Mesenchymal stem cell of Wharton's jelly (primary cell): ENCODE measurements around a stretch of chr15.

DNA sequence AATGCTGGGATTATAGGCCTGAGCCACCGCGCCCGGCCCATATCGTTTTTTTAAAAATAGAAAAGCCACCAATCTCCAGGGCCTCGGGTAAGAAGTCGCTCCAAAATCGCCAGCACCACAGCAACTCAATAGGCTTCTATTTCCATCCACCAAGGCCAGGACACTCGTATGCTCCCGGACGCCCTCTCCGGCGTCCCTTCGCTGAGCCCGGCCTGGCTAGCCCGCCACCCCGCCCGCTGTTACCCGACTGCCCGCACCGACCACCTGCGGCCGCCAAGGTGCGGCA is 277 bp upstream of the SYNM start:
- CAGE, long polyA plus RNA, result no peak

GRCh38 chr15:99108676-99108902 is 3.7 kb downstream of the SYNM start:
- CAGE, long polyA plus RNA, result no peak

DNA sequence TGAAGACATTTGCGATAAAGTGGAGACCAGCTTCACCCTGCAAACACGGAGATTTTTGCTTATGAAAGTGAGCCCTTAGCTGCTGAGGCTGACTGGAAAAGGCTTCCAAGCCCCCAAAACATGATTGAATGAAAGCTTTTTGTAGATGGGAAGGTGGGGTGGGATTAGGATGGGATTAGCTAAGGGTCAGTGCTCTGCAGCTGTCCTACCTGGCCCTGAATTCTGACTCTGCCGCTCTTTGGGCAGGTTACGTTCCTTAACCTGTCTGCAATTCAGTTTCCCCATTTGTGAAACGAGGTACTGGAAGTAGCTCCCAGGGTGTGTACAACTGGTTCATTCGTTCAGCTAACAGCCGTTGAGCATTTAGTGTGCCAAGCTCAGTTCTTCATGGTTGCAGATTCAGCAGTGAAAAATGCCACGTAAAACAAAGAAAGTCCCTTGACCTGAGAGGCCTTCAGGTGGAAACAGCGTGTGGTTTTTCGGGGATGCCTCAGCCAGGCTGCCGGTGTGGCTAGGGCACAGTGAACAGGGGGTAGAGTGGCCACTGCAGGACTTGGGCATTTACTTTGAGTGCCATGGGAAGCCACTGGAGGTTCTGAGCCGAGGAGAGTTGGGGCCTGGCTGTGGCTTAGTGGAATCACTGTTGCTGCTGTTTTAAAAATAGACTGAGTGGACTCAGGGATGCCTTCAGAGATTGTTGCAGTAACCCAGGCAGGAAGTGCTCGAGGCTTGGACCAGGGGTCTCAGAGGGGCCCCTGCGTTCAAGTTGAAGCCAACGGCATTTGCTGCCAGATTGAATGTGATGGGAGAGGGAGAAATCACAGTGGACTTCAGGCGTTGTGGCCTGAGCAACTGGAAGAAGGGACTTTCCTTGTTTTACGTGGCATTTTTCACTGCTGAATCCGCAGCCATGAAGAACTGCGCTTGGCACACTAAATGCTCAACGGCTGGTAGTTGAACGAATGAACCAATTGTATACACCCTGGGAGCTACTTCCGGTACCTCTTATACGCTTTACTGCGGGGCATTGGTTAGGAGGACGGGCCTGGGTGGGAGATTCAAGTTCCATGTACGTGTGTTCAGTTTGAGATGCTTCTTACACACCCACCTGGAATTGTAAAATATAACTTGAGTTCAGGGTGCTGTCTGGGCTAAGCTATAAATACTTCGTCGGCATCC is 4.8 kb downstream of the SYNM start:
- CAGE, long polyA plus RNA, result no peak

DNA sequence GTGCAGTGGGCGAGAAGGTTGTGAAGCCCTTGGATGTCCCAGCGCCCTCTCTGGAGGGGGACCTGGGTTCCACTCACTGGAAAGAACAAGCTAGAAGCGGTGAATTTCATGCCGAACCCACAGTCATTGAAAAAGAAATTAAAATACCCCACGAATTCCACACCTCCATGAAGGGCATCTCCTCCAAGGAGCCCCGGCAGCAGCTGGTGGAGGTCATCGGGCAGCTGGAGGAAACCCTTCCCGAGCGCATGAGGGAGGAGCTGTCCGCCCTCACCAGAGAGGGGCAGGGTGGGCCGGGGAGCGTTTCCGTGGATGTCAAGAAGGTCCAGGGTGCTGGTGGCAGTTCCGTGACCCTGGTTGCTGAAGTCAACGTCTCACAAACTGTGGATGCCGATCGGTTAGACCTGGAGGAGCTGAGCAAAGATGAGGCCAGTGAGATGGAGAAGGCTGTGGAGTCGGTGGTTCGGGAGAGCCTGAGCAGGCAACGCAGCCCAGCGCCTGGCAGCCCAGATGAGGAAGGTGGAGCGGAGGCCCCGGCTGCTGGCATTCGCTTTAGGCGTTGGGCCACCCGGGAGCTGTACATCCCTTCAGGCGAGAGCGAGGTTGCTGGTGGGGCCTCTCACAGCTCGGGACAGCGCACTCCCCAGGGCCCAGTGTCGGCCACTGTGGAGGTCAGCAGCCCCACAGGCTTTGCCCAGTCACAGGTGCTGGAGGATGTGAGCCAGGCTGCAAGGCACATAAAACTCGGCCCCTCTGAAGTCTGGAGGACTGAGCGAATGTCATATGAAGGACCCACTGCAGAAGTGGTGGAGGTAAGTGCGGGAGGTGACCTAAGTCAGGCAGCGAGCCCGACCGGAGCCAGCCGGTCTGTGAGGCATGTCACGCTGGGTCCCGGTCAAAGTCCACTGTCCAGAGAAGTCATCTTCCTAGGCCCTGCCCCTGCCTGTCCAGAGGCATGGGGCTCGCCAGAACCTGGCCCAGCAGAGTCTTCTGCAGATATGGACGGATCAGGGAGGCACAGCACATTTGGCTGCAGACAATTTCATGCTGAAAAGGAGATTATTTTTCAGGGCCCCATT is 26.5 kb downstream of the SYNM start:
- CAGE, long polyA plus RNA, result no peak

DNA sequence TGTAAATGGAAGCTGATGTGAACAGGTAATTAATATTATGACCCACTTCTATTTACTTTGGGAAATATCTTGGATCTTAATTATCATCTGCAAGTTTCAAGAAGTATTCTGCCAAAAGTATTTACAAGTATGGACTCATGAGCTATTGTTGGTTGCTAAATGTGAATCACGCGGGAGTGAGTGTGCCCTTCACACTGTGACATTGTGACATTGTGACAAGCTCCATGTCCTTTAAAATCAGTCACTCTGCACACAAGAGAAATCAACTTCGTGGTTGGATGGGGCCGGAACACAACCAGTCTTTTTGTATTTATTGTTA is 30.2 kb downstream of the SYNM start:
- CAGE, long polyA plus RNA, result no peak

DNA sequence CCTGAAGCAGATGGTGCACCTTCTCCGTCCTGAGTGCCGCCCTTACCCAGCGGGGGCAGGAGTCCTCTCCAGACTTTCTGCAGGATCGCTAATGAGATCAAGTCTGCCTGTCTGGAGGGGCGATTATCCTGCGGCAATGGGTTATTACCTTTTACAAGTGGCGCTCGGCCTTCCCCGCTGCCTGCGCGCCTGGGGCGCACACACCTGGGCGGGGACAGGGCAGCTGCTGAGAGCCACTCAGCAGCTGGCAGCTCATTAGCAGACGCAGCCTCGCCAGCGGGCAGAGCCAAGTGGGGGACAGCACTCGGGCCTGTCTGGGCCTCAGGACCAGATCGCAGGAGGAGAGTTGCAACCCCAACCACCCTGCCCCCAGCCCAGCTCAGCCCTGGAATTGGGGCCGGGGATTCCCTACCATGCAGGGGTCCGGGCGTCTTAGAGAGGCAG is 118.9 kb upstream of the MEF2A start:
- CAGE, long polyA plus RNA, result no peak

GRCh38 chr15:99466815-99467111 is 99.0 kb upstream of the MEF2A start:
- CAGE, long polyA plus RNA, result no peak

GRCh38 chr15:99504704-99505253 is 61.0 kb upstream of the MEF2A start:
- CAGE, long polyA plus RNA, result no peak

GRCh38 chr15:99508948-99509296 is 56.9 kb upstream of the MEF2A start:
- CAGE, long polyA plus RNA, result no peak

DNA sequence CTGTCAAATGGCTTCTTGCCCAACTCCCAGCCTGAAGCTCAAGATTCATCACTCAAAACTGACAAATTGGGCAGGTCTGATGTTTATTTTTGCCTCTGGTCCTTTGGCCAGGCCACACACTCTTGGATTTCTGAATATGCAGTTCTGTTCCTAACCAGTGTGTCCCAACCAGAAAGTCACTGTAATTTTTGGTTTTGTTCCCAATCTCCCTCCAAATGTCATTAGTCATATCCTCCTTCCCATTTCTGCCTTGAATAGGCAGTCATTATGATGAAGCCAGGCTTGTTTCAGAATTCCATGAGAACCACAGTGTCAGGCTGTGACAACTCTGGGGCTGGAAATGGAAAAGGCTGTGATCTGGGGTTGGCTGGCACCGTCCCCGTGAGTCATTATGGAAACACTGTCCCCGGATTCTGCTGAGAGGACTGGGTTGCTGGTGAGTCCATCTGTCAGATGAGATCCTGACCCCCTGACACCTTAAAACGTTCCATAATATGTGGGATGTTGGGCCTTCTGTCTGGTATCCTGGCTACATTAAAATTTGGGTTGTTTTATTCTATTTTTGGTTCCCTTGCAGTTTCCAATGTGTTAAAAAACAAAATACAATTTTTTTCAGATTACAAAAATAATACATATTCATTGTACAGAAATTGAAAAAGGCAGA is 29.1 kb upstream of the MEF2A start:
- CAGE, long polyA plus RNA, result no peak

- CAGE, long polyA plus RNA, result no peak
These were observed 253.1 kb upstream of the LYSMD4 start for GRCh38 chr15:99986303-99986735.

GRCh38 chr15:100125389-100125588 is 216.5 kb downstream of the ADAMTS17 start:
- CAGE, long polyA plus RNA, result no peak

- CAGE, long polyA plus RNA, result no peak
These were observed 94.5 kb downstream of the ADAMTS17 start for GRCh38 chr15:100247248-100247636.

DNA sequence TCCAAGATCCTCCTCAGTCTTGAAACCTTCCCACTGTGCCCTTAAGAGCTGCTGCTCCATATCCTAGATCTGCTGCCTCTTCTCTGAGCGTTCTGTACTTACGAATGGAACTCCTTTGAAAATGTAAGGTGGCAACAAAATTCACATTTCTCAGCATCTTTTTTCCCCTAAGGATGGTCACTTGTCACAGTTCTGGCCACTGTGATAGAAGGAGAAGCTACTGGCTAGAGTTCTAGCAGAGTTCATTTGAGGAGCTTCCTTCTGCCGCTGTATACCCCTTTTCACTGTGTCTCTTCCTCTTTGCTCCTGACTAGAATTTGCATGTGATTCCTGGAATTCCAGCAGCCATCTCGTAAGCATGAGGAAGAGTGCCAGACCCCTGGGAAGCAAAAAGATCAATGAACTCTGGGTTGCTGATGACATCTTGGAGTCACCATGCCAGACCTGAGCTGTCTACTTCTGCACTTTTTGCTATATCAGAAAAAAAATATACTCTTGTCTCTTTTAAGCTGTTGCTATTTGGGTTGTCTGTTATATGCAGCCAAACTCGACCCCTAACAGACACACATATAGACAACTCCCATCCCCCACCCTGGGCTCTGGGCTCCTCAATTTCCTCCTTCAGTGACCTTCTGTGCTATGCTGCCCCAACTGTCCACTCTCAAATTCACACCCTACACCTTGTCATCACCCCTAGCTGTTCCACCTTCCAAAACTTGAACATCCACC is 3.6 kb upstream of the ADAMTS17 start:
- CAGE, long polyA plus RNA, result no peak

GRCh38 chr15:100515675-100516205 is 13.0 kb downstream of the CERS3 start:
- CAGE, long polyA plus RNA, result no peak

DNA sequence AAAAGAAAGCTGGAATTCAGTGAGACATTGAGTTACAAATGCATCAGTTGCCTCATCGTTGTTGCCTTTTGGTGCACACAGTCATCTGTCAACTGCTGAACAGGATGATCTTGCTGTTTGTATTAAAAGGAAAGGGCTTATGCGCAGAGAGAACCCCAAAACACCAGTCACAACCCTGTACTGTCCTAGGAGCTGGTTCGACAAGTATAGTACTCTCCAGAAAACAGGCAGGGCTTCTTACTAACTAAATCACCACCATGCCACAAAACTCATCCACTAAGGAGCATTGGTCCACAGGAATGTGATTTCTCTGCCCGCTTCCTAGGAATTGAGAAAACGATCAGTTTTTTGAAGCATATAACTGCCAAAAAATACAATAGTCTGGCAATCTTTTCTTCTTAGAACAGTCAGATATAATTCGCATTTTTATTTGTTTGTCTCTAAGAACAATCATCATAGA is 362 bp upstream of the CERS3 start:
- CAGE, long polyA plus RNA, result no peak

- CAGE, long polyA plus RNA, result no peak
These were observed 69.3 kb downstream of the ASB7 start for GRCh38 chr15:100671463-100672327.

DNA sequence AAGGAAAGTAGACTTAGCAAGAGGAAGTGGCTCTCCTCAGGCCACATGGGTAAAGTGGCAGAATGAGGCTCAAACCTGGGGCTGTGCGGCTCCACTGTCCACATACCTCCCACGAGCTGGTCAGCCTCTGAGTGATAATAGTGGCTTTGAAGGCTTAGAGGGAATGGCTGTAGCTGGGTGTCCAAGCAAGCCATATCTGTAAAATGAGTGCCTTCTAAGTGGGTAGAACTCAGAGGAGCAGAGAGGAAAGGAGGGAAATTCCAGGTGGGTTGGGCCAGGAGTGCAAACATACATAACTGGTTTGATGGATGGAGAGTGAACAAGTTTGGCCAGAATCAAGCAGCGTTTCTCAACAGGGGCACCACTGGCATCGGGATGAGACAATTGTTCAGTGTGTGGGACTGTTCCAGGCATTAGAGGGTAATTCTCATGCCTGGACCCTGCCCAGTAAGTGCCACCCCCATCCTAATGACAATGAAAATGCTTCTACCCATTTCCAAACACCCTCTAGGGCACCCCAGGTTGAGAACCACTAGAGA is 91.1 kb downstream of the ASB7 start:
- CAGE, long polyA plus RNA, result no peak

DNA sequence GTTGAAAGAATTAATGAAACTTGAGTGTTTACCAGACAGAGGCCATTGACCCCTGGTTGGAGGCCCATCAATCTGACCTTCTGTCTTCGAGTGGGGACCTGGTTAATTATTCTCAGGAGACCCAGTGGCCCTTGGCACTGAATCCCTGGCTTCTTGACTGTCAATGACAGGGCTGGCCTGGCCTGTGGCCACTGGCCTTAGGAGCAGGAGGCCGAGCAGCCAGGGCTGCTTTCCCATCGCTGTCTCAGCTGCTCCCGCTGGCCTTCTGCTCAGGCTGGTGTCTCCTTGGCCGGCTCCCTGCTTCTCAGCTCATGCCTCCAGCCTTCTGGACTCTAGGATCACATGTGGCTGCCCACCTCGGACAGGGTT is 113.5 kb downstream of the ASB7 start:
- CAGE, long polyA plus RNA, result no peak

- CAGE, long polyA plus RNA, result no peak
These were observed 7.1 kb downstream of the ALDH1A3 start for GRCh38 chr15:100886716-100887066.